ENCODE results near the genes RFWD3, WDR59, ZFP1, BCAR1 and TMEM170A.

- RRBS, result 90% methylated on average over 1 of the region's 23 CpGs
Measured at GRCh38 chr16:74451702-74453005, 30.9 kb upstream of the CLEC18B start.

DNA sequence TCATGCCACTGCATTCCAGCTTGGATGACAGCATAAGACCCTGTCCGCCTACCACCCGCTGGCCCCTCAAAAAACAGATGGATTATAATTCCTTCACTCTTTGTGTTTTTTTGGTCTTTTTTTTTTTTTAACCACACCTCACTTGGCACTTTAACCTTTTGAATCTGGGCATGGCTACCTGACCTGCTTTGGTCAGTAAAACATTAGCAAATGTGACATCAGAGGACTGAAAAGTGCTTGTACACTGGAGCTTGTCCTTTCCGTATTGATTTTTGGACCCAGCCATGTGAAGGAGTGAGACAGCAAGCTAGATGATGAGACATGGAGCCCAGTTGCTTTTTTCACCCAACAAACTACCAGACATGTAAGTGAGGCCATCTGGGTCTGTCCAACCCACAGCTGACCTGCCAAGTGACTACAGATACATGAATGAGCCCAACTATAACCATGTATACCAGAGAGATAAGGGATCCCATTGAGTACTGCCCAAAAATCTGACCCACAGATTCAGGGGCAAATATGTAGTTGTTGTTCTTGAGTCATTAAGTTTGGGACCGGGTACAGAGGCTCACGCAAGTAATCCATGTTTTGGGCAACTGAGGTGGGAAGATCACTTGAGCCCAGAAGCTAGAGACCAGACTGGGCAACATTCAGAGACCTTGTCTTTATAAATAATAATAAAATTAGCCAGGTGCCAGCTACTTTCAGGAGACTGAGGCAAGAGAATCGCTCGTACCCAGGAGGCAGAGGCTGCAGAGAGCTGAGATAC lies 35.9 kb downstream of the GLG1 start:
- RRBS, result no CpG with 5 or more reads among the region's 7 CpGs

DNA sequence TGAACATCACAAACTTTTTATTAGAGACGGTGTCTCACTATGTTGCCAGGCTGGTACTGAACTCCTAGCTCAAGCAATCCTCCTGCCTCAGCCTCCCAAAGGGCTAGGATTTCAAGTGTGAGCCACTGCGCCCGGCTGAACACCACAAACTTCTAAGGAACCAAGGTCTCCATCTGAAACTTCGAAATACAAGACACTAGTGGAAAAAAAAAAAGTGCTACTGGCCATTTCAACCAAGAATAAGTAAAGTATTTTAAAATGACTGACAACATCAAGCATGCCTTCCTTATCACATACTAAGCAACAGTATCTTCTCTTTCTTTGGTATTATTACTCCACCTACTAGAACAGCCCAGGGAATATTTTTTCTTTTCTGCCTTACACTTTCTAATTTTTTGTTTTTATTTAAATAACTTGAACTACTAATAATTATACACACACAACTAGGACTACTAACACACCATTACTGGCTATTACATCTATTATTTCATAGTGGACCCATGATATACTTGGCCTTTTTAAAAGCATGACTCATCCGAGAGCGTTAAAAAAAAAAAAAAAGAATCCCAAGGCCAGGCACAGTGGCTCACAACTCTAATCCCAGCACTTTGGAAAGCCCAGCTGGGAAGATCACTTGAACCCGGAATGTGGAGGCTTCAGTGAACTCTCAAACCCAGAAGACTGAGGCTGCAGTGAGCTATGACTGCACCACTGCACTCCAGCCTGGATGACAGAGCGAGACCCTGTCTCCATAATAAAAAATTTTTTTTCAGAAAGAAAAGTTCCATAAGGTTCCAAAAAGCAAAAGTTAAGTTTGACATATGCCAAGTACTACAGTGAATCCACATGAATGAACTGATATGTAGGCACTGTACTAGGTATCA lies 3.2 kb downstream of the GLG1 start:
- RRBS, result no CpG with 5 or more reads among the region's 8 CpGs

DNA sequence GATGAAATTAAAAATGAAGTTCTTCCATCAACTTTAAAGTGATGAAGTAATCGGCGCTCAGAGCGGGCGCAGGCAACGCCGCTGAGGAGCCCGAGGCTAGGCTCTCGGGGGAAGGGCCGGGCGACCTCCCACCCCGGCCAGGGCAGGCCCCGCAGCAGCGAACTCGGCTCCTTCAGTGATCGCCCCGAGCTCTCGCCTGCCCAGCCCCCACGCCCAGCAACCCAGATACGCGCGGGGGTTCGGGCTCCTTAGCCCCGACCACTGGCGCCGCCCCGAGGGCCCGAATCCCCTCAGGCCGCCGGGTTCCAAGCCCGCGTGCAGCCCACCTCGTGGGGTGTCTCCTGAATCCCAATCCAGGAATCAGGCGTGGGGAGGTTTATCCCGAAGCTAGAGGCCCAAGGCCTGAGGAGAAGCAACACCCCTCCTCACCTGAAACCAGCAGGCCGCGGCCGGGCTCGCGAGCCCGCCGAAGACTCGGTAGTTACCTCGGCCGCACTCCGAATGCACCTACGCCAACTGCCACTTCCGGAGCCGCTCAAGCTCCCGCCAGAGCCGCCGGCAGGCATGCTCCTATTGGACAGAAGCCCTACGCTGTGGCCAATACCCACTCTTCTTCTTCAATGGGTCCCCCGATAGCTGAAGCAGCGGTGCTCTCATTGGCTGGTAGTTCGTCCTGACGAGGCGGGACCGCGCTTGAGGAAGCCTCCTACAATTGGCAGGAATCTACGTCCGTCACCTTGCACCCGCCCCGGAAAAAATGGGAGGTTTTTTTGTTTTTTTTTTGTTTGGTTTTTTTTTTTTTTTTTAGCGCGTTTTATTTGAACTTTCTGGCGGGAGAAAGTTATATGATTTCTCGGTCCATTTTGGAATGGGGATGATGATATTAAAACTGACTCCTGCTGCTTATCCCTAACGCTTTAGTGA lies at the start of gene RFWD3:
Gene RFWD3 (minus strand): TSS at position 521 of the 924 bp plus-strand sequence.
- RRBS, result 1% methylated on average over 9 of the region's 68 CpGs

DNA sequence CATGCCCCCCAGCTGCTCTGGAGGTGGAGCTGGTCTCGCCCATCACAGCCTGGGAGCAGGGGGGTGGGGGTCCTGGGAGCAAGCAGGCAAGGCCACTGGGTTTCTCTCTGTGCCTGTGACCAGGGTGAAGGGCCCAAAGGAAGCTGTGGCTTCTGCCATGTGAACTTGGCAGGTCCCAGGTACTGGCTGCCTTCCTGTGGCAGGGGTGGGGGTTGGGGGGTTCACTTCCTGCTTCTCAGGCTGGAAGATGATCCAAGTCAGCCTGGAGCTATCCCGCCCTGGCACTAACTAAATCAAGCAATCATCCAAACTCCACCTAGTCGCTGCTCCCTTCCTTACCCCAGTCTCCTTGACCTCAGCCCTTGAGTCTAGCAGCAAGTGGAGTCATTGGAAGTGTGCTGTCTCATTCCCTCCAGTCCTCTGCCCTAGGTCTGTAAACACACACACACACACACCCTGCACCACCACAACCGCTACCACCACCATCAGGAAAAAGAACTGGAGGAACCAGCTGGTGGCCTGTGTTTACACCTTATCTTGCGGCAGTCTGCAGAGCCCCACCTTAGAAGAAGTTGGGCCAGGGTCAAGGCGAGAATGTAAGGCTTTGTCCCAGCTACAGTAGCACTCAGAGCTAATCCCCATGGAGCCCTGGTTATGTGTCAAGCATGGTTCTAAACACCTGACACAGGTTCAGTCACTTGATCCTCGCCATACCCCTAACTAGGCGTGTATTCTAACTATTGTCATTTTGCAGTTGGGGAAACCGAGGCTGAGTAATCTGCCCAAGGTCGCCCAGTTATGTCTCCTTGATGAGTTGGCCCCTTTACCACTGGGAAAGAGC lies 29.7 kb upstream of the MLKL start:
- RRBS, result no CpG with 5 or more reads among the region's 10 CpGs

GRCh38 chr16:74888586-74888891 lies 96.4 kb downstream of the WDR59 start:
- RRBS, result no CpG with 5 or more reads among the region's 3 CpGs

DNA sequence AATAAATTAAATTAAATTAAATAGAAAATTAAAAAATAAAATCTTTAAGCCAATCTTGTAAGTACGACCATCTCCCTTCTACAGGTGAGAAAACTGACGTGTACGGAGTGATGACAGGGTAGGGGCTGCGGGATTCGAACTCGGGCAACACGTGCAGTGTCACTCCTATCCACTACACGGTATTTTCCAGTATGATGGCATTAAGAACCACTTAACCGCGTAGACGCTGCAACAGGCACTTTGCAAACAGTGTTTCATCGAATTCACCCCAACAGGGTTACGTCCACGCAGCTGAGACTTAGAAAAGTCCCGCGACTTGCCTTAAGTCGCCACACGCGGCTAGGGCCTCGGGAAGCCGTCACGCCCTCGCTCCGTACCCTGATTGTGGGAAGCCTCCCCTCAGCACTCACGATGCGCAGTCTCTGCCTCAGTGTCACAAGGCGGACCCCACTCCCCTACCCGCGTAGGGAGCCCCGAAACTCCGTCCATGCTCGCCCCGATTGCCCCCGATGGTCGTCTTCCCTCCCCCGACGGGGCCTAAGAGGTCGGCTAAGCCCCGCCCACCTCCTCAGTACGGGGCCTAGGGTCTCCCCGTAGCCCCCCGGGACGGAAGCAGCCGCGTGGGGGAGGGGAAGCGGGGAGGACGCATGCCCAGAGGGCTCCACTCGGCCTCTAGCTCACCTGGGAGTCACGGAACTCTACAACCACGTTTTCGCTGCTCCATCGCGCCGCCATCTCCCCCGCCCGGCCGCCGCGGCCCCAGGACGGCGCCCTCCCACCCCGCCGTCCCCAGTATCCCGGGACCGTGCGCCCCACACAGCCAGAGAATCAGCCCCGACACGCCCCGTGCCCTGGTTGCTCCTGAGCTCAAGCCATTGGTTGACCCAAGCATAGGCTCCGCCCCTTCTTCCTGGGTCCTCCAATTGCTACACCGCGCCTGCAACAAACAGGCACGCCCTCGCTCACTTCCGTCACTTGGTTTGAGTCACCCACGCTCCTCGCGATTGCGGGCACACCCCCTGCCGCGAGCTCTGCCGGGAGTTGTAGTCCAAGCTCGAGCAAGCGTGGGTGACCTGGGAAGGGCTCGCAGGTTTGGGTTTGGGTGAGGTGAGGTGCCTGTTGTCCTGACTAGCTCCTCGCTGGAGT lies at the start of gene WDR59:
Gene WDR59 (minus strand): TSS at position 841 of the 1,146 bp plus-strand sequence.
- RRBS, result 1% methylated on average over 9 of the region's 86 CpGs

DNA sequence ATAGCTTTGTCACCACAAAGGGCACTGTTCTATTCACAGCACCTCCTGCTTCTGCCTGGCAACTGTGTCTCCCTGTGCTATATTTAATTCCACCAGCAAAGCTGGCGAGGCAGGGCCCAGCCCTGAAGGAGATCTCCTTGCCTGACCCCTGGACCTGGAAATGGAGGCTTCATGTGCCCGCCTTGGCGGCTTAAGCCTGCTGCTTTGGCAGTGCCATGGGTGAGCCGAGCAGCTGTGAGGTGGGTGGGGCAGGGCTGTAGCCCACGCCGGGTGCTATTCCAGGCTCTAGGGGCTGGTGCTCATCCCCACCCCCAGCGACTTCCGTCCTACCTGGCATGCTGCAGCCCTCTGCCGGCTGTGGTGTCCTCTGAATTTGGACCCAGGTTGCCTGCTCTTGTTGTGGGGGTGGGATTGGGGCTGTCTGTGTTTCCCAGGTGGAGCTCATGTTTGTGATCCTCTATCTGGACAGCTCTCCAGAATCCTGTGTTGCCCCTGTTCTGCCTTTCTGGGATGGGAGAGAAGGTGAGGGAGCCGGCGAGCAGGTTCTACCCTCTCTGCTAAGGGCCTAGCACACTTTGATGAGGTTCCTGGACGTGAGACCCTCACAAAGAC lies 6.6 kb downstream of the LDHD start:
- RRBS, result 41% methylated on average over 3 of the region's 12 CpGs

DNA sequence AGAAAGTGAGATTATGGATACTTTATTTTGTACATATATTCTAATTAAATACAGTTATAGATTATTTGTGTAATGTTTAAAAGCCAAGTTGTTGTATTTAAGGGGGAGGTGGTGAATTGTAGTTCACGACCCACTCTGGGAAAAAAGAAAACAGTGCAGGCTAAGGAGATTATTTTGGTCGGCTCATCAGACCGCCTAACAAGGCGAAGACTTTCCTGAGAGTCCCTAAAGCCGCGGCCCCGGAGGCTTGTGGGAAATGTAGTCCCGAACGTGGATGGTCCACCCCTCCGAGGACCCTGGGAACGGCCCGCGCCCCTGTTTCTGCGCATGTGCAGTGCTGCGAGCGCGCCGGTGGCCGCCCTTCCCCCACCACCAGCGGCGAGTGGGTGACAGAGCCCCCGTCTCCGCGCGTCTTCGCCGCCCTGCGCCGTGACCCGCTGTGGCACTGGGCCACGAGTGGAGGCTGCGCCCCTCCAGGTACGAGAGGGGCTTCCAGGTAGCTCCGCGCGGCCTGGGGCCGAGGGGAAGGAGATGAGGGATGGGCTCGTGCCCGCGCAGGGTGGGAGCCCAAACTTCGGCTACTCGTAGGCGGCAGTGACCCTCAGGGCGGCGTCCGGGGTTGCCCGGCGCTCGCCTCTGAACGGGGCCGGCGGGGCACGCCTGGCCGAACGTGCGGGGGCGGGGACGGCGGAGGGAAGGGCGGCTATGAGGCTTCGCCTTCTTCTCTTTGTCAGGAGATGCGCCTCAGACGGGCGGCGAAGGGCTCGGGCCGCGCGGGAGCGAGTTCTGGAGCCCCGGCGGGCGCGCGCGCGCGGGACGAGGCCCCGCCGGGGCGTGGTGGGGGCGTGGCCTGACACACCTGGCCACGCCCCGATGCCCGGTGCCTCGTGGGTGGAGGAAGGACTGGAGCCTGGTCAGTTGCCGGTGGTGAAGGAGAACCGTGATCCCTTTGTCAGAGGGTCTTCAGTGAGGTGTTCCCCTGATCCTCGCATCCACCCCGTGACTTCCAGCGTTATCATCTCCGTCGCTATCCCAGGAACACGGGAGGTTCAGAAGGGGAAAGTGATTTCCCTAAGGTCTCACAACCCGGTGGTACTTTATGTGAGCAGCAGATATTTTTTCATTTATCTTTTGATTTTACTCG lies at the start of gene ZFP1:
Gene ZFP1 (plus strand): TSS at position 358 of the 1,144 bp plus-strand sequence.
- RRBS, result 1% methylated on average over 15 of the region's 97 CpGs

DNA sequence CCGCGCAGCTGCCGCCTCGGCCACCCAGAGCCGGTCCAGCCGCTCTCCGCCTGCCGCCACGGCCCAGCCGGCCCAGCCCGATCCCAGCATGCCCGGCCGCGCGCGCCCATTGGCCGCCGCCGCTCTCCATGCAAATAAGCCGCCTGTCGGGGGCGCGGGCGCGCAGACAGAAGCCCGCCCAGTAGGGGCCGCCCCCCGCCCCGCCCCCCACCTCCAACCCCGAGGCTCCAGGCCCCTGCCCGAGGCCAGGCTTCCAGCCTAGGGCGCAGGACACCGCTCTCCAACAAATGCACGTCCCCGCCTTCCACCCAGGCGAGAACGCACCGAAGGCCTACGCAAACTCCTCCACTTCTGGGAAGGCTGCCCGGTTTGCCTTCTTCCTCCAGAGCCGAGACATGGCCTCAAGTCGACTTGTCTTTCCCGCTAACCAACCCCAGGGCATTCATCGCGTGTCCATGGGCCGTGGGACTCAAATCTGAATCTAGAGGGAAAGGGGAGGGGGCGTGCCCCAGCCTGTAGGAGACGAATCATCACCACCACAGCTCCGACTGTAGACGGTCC lies at the start of gene BCAR1:
Gene BCAR1 (minus strand): TSS at position 37 of the 561 bp plus-strand sequence.
- RRBS, result 3% methylated on average over 6 of the region's 50 CpGs

DNA sequence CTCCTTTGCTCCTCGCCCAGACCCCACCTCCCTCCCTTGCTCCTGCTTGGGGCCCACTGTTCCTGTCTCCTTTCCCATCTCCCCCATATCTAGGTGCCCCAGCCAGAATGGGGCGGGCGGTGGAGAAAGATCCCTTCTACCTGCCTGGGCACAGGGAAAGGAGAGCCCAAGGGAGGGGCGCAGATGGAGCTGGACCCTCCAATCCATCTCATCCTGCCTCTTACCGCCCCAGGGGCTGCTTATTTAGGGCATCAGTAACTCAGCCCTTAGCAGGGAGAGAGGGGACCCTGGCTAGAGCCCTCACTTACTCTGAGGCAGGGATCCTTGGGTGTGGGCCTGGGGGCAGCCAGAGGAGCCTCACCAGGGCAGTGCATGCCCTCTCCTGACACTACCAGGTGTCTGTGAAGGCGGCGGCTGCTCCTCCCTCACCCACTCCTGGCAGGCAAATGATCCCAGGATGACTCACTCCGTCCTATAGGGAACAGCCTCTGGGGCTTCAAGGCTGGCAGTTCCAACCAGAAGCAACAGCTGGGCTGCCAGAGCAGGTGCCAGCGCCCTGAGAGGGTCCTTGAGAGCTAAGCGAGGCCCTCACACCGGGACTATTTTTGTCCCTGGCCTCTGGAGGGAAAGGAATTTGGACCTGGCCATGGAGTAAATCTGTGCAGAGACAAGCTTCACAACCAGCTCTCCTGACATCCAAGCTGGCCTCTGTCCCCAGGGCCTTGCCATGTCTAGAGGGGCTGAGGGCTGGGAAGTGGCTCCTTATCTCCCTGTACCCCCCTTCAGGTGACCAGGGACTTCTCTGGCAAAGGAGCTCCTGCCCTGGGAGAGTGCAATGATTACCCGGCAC lies 16.4 kb upstream of the BCAR1 start:
- RRBS, result no CpG with 5 or more reads among the region's 12 CpGs

GRCh38 chr16:75269724-75269957 lies 18.2 kb upstream of the BCAR1 start:
- RRBS, result no CpG with 5 or more reads among the region's 1 CpG

DNA sequence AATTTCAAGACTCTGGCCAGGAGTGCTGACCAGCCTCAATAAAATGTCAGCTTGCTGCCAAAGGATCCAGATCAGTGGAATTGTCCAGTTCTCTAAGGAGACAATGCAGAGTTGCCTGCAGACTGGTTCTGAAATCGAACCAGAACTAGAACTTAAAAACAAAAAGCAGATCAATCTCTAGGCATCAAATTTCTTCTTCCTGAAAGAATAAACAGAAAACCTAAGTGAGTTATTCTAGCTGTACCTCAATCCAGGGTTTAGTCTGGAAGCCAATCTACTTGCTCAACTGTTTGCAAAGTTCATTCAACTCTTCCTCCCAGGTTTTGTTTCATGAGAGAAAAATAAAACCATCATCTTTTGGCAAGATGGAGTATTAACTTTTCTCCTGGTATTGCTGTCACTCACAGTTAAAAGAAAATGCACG lies 60.9 kb downstream of the CFDP1 start:
- RRBS, result no CpG with 5 or more reads among the region's 2 CpGs

- RRBS, result 84% methylated on average over 2 of the region's 8 CpGs
Measured at GRCh38 chr16:75380158-75380785, 53.0 kb downstream of the CFDP1 start.

- RRBS, result under 1% methylated on average over 31 of the region's 98 CpGs
Measured at GRCh38 chr16:75464095-75465224, at the start of gene TMEM170A. TSS of gene TMEM170A (minus strand) at chr16:75464689.

DNA sequence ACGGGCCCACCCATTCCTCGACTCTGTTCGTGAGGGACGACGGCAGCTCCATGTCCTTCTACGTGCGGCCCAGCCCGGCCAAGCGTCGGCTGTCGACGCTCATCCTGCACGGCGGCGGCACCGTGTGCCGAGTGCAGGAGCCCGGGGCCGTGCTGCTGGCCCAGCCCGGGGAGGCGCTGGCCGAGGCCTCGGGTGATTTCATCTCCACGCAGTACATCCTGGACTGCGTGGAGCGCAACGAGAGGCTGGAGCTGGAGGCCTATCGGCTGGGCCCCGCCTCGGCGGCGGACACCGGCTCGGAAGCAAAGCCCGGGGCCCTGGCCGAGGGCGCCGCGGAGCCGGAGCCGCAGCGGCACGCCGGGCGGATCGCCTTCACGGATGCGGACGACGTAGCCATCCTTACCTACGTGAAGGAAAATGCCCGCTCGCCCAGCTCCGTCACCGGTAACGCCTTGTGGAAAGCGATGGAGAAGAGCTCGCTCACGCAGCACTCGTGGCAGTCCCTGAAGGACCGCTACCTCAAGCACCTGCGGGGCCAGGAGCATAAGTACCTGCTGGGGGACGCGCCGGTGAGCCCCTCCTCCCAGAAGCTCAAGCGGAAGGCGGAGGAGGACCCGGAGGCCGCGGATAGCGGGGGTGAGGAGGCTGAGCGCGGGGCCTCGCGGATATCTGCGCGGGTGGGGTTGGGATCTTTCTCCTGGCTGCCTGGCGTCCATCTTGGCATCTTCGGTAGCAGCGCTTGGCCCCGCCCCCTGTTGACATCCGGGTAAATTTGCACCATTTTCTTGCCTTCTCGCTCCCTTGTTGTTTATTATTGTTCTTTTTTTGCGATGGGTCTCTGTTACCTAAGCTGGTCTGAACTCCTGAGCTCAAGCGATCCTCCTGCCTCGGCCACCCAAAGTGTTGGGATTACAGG lies 602 bp downstream of the TERF2IP start:
- RRBS, result 1% methylated on average over 31 of the region's 86 CpGs

- RRBS, result no CpG with 5 or more reads among the region's 3 CpGs
Measured at GRCh38 chr16:75653814-75654783, 6.5 kb downstream of the TERF2IP start.

GRCh38 chr16:76293043-76293391 lies 15.8 kb downstream of the CNTNAP4 start:
- RRBS, result no CpG with 5 or more reads among the region's 9 CpGs

DNA sequence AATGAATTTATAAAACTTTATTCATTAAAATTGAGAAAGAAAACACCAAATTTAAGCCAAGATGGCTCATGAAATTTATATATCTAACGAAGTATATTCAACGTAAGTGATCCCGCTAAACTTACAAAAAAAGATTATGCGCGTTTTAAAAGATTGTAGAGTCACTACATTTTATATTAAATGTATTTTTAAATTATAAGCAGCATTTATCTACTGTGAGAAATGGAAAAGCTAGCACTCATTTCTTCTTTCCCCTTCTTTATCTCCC lies 232.2 kb downstream of the CNTNAP4 start:
- RRBS, result no CpG with 5 or more reads among the region's 5 CpGs

GRCh38 chr16:77200112-77200815 lies 1.1 kb downstream of the SYCE1L start:
- RRBS, result no CpG with 5 or more reads among the region's 23 CpGs

Measured in hTERT-HM (cell line).